Neural crest cell (in vitro differentiated cells): ENCODE data around the genes ZC3H12C and C11orf52.

GRCh38 chr11:108357716-108358376, 109.5 kb downstream of the C11orf65 start:
- PRO-cap: no peak

DNA sequence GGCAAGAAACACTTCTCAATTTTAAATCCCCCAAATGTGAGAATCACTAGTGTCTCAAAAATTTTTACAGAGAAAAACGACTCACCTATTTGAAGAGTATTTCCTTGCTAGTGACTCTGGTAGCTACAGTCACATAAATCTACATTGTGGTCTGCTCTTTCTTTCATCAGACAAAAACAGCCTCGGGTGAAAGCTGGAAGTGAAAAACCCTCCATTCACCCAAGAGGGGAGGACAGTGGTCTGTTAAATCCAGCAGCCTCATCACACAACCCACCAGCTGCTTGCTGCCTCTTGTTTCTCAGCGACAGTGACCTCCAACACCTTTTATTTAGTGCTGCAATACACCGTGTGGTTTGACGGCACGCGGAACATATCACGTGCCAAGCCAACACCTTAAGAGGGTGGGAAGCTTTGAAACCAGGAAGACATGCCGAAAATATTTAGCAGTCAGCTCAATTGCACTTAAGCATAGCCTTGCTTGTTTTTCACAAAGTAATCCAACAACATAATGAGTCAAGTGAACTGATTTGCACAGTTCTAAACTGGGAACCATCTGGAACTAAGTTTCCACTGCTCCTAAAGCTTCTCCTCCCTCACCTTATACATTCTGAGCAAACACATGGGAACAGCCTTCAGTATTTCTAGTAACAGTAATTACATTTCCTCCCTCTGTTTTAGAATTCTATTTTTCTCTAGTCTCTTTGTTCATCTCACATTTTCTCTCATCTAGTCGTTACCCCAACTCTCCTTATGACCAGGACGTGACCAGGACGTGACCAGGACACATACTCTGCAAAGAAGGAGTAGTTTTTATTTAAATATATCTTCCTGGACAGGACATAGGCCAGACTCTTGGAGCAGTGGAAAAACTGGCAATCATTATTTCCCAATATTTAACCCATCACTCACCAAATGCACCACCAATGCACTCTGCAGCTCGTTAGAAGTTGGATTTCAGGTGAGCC, 40.0 kb upstream of the POGLUT3 start:
- PRO-cap: no peak

GRCh38 chr11:108980718-108981080, 315.8 kb downstream of the DDX10 start:
- PRO-cap: no peak

GRCh38 chr11:110092442-110093462, at the start of gene ZC3H12C:
ZC3H12C (plus strand) TSS chr11:110093392.
- PRO-cap: bidirectional peak, plus-strand start at chr11:110092799, minus-strand start at chr11:110093219

- PRO-cap: no peak
Observed at GRCh38 chr11:110431219-110432235, 1.8 kb downstream of the FDX1 start.

DNA sequence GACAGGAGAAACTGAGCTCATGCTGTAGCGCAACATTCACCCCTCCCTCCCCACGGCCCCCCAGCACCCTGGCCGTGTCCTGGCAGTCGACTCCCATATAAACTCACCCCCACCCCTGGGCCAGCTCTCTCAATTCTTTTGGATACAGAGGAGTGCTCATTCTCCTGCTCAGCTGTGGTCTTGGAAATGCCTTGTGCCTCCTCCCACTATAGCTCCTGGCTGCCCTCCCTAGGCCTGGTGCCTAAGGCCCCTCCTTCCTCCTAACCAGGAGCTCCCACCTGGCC, 209.4 kb upstream of the ARHGAP20 start:
- PRO-cap: no peak

- PRO-cap: no peak
Observed at GRCh38 chr11:111327848-111328300, 29.5 kb downstream of the POU2AF3 start.

DNA sequence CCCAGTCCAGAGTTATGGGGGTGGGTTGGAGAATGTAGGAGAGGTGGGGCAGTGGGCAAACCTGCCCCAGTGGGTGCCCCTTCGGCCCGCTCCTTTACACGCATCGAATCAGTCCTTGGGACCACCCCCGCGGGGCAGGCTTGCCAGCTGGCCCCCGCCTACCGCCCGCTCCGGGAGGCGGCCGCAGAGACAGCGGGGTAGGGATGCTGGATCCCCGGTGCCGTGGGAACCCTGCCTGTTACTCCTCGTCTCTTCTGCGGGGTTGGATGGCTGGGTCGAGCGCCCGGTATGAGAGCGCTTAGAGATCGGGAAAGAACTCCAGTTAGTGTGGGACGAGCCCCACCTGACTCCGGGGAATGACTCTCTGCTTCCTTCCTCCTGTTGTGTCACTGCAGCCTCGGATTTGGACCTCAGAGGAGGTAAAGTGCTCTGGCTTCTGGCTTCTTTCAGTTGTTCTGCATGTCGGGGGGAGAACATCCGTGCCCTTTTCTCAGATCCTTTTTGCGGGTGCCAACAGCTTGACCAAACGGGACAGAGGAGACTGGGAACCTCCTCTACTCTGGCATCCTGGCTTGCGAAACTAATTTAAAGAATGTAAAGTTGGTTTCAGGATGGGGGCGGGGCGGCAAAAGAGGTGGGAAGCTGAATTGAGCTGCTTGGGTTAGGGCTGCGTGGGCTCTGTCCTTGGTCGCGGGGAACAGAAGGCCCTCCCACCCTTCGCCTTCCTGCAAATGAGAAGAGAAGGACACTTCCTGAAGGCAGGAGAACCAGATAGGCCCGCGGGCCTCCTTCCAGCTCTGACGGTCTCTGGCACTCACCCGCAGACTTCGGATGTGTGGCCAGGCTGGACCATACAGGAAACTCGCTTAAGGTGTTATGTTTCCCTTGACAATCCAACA, 896 bp downstream of the LAYN start:
- PRO-cap: no peak

GRCh38 chr11:111626526-111627456, 24.5 kb downstream of the SIK2 start:
- PRO-cap: no peak

DNA sequence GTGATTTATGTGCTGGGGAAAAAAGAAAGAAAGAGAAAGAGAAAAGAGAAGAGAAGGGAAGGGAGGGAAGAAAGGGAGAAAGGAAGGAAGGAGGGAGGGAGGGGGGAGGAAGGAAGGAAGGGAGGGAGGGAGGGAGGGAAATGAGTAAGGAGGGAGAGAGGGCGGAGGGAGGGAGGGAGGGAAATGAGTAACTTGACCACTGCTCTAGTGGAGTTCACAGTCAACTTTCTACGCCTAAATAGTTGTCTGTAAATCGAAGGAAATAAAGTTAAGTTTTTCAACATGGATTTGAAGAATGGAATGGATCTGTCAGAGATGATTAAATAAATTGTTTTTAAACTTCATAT, 33.0 kb downstream of the SIK2 start:
- PRO-cap: no peak

- PRO-cap: no peak
Observed at GRCh38 chr11:111653268-111653661, 51.0 kb downstream of the SIK2 start.

DNA sequence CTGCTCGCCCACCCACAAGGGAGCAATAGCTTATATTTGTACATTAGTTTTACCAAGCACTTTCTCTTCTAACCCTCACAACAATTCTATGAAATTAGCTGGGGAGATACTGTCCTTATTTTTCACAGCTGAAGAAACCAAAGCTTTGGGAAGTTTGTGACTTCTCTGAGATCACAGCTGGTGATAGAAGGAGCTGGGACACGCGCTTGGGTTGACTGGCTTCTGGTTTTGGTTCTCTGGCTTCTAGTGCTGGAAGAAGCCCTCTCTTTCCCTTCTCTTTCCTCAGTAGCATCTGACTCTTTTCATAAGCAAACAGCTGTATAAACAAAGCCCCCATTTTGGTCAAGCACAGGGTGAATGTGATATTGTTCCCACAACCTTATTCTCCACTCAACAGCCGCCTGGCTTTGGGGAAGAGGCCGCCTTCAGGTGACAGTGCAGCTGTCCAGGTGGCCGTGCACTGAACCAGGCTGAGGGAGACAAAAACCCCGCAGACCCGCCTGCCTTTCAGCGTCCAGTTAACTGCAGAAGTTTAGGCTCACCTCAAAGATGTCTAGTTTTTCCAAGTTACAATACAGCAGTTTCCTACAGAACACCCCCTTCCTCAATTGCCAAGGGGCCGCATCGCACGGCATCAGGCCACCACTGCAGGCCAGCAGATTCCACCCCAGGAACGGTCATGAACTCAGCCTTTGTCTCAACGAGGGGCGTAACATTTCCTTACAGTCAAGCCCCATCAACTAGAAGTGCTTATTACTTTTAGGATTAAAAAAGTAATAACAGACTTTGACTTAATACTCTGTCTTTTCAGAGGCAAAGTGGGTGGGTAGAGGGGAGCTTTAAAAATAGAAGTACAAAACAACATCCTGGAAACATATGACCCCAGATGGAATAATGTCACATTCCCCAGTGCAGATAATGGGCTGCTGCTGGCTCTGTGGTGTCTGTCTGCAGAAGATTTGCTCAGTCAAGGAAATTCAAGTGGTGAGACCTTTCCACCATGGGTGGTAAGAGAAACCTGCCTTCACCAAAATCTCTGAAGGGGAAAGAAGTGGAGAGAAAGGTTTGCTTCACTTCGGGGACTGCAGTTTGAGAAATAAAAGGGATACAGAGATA, 36.5 kb downstream of the PPP2R1B start:
- PRO-cap: no peak

DNA sequence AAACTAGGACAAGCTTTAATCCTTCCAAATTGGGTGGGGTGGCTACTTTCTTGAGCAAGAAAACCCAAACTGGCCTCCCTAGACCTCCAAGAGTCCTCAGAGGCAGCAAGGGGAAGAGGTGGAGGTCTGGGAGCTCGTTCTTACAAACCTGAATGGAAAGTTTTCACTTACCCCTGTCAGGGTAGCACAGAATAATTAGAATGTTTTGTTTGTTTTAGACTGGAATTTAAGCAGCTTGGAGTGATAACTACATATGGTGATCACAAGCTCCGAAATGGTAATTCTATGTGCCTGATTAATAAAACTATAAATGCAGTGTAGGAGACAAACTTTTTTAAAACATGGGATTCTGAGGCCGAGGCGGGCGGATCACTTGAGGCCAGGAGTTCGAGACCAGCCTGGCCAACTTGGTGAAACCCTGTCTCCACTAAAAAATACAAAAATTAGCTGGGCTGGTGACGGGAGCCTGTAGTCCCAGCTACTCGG, 939 bp upstream of the PPP2R1B start:
- PRO-cap: no peak

DNA sequence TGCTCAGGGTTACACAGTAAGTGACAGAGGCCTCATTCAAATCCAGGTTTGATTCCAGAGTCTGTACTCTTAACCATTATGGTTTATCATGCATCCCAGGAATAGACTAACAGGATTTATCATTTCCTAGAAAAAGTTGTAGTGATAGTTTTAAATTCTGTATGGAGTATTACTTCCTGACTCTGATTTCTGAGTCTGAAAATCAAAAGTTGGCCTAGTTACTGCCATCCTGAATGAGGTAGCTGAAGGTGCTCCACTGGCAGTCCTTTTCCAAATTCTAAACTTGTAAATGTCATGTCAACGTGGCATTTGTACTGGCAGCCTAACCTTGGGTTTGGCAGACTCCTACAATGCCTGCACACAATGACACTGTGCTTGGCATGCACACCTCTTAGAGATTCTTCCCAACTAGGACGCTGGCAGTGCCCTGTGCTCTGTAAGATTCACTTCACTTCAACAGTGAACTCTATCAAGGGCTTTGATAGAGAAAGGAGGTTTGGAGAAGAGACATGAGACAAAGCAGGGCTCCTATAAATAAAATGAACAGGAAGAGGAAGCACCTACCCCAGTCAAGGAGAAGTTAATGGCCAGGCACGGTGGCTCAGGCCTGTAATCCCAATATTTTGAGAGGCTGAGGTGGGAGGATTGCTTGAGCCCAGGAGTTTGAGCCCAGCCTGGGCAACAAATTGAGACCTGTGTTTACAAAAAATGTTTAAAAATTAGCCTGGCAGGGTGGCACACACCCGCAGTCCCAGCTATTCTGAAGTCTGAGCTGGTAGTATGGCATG, 21.9 kb upstream of the PPP2R1B start:
- PRO-cap: no peak

GRCh38 chr11:111841376-111841953, 29.9 kb downstream of the ALG9 start:
- PRO-cap: no peak

- PRO-cap: no peak
Observed at GRCh38 chr11:111878425-111878743, 581 bp downstream of the FDXACB1 start.

GRCh38 chr11:111913910-111914451, 1.4 kb downstream of the HSPB2 start:
- PRO-cap: bidirectional peak, plus-strand start at chr11:111914353, minus-strand start at chr11:111914112

GRCh38 chr11:111918307-111919260, at the start of gene C11orf52:
C11orf52 (plus strand) TSS chr11:111918913.
- PRO-cap: no peak

DNA sequence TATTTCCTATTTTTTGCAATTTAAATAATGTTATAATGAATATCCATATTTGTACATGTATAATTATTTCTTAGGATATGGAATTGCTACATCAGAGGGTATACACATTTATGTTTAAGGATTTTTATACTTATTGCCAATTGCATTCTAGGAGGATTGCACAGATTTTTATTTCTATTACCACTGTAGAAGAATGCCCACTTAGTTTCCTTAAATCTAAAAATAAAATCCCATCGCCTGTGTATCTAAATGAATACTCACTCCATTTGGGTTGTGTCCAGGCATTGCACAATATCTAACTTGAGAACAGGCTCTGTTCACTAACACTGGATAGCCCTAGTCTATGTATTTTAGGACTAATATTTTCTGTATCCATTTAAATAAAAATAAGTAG, 4.0 kb downstream of the C11orf52 start:
- PRO-cap: no peak

DNA sequence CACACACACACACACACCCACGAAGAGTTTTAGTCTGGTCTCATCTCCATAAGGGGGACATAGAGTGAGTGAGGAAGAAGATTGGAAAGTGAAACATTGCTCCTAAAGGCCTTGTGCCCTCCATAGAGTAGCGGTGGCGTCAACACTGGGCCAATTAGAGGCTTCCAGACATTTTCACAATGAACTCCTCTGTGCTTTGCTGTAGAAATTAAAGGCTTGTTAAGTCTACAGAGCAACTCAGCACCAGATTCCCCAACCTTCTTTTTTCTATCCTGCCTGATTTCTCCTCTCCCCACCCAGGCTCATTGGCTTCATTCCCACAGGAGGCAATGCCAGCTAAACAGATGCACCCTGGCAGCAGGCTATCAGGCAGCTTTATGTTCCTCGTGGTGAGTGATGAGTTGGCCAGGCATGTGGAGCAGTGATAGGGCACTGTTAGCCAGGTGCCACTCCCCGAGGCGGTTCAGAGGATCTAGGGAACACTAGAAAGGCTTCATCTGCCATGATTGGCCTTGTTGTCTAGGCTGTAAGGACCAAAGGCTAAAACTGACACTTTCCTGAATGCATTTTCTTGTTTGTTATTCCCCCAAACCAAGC, 4.8 kb downstream of the DIXDC1 start:
- PRO-cap: no peak